Subcutaneous preadipocyte (primary cell): ENCODE measurements around the genes MPP3 and PYY.

- CAGE, long polyA plus RNA: no peak
These were observed 7.3 kb downstream of the VAT1 start for GRCh38 chr17:43014628-43015444.

GRCh38 chr17:43169976-43170894, 779 bp upstream of the NBR1 start:
- CAGE, long polyA plus RNA: no peak

GRCh38 chr17:43241611-43241810, 13.1 kb upstream of the CCDC200 start:
- CAGE, long polyA plus RNA: no peak

- CAGE, long polyA plus RNA: no peak
These were observed 62.2 kb upstream of the CCDC200 start for GRCh38 chr17:43290681-43290946.

GRCh38 chr17:43316680-43317100, 82.1 kb upstream of the ARL4D start:
- CAGE, long polyA plus RNA: no peak

GRCh38 chr17:43411431-43411791, 12.6 kb downstream of the ARL4D start:
- CAGE, long polyA plus RNA: no peak

DNA sequence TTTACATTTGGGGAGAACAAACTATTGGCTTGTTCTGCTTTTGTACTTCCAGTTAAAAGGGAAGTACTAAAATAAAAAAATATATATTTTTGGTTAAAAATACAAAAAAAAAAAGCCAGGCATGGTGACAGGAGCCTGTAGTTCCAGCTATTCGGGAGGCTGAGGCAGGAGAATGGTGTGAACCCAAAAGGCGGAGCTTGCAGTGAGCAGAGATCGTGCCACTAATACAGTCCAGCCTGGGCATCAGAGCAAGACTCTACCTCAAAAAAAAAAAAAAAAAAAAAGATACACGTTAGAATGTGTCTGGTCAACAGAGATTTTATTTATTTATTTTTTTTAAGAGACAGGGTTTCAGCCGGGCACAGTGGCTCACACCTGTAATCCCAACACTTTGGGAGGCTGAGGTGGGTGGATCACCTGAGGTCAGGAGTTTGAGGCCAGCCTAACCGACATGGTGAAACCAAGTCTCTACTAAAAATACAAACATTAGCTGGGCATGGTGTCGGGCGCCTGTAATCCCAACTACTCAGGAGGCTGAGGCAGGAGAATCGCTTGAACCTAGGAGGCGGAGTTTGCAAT, 20.3 kb upstream of the DHX8 start:
- CAGE, long polyA plus RNA: no peak

- CAGE, long polyA plus RNA: no peak
These were observed 2.0 kb downstream of the MEOX1 start for GRCh38 chr17:43659599-43660163.

GRCh38 chr17:43721405-43721987, 37.1 kb downstream of the SOST start:
- CAGE, long polyA plus RNA: no peak

DNA sequence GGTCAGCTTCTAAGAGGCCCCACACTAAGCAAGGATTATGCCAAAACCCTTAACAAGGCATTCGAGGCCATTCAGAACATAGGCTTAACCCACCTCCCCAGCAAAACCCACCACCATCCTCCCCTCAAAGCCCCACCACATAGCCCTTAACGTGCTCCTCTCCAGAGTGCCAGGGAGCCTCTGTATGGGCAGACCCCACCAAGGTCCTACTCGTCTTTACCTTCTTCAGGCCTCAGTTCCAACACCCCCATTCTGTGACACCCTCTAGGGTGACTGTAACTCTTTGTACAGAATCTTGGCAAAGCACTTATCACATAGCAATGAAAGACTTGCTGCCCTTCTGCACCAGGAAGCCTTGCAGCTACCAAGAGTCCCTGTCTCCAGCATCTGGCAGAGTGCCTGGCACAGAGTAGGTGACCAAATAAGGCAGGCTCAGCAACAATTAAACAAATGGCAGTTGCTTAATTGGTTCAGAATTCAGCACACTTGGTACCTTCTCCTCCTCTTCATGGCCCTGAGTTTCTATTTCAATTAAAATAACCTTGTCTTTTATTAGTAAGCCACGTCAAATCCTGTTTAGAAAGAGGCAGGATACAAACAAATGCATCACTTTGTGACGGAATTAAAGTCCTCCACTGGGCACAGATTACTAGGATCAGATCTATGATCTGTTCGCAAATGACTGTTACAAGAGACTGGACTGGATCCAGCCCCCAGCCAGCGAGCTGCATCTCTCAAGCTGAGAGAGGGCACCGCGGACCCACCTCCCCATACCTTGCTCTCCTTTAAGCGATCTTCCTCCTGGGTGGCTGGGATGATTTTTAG, 9.6 kb downstream of the MPP3 start:
- CAGE, long polyA plus RNA: no peak

- CAGE, long polyA plus RNA: no peak
These were observed 5.2 kb downstream of the MPP3 start for GRCh38 chr17:43827587-43828243.

- CAGE, long polyA plus RNA: no peak
These were observed at the start of gene MPP3 for GRCh38 chr17:43832265-43833428. TSS of gene MPP3 (minus strand) at chr17:43833146.

DNA sequence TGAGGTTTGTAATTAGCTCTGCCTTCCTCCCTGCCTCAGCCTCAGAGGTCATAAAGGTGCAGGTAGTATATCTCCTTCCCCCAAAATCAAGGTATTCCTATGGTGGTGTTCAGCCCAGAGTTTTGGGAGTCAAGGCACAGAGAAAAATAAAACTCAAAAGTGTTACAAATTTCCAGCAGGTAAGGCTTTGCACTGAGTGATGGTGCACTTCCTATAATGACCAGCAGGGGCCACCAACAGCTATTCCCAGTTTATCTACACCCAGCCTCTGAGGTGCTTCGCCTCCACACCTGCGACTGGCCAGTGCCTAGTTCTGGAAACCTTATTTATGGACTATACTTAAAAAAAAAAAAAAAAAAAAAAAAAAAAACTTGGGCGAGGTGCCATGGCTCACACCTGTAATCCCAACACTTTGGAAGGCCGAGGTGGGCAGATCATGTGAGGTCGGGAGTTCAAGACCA, 2.8 kb upstream of the MPP2 start:
- CAGE, long polyA plus RNA: no peak

GRCh38 chr17:43917132-43917704, 9.9 kb upstream of the MPP2 start:
- CAGE, long polyA plus RNA: no peak

DNA sequence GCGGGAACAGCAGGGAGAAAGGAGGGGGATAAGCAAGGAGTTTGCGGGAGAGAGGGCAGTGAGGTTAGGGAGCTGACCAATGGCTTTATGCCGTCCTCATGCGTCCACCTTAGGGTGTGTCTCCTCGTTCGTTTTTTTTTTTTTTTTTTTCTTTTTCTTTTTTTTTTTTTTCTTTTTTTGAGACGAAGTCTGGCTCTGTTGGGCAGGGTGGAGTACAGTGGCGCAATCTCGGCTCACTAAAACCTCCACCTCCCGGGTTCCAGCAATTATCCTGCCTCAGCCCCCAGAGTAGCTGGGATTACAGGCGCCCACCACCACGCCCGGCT, 4.8 kb downstream of the PPY start:
- CAGE, long polyA plus RNA: no peak

GRCh38 chr17:43953656-43954149, at the start of gene PYY:
TSS of gene PYY (minus strand) at chr17:43953940.
- CAGE, long polyA plus RNA: no peak

GRCh38 chr17:44033864-44034264, 19.1 kb upstream of the TMEM101 start:
- CAGE, long polyA plus RNA: no peak

DNA sequence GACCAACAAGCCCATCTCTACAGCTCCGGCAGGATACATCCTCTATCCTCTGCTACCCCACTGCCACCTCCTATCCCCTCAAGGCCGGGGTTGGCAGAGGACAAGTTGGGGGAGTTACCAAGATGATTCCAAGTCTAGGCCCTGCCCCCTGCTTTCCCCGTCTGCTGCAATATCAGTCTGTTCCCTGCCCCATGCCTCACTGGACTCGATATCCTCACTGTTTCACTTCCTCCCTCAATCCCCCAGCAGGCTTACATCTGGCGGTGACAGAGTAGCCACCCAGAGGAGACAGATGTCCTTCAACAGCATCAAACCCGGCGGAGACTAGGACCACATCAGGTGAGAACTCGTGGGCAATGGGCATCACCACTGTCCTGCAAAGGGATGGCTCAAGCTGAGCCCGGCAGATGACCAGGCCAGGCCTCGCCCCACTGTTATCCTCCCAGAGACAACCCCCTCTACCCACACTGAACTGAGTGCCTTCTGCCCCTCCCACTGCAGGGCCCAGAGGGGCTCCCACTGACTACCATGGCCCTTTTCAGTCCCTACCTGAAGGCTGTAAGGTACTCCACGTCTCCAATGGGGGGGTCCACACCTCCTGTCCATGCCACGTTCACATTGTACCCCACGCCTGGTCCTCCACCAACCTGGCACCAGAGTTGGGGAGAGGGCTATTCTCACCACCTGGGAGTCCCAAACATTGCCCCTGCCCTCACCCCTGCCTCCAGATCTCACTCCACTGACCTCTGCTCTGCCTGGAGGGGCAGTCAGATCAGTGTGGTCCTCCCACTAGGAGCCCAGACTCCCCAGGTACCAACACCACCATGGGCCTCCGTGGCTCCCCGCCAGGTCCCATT, 9.5 kb downstream of the G6PC3 start:
- CAGE, long polyA plus RNA: no peak

DNA sequence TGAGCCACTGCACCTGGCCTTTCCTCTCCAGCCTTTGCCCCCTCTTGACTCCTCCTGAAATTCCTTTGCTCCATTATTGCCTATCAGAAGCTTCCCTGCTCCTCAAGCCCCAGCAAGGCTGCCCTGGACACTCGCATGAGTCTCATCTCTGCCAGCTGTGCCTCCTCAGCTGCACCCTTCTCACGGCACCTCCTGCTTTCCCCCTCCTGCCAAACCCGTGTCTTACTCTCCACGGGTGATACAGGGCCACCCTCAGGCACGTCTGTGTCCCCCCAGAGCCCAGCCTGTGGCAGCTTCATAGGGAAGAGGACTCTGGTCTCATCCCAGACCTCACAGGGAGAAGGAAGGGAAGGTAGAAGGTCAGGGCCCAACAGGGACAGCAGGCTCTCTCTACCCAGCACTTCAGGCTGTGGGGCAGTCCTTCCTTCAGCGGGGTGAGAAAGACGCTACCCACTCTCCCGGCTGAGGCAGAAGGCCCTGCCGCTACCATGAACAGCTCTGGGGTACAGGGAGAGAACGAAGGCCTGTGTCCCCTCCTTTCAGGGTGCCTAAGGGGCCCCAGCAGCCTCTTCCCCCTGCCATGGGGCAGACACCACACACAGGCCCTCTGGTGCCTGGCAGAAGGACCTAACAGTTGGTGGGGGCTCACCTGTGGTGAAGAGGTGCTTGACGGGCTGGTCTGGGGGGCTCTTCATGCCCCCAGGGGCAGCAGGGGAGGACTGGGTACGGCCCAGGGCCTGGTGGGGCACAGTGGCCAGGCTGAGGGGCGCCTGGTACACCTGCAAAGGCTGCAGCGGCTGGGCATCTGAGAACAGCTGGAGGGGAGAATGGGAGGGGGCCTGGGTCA, 15.6 kb downstream of the G6PC3 start:
- CAGE, long polyA plus RNA: no peak

- CAGE, long polyA plus RNA: no peak
These were observed 25.3 kb downstream of the G6PC3 start for GRCh38 chr17:44095376-44096658.